ENCODE data around the genes TMEM26 and REEP3.

- PRO-cap: bidirectional peak, plus-strand start at chr10:61453530, minus-strand start at chr10:61453317
Observed at GRCh38 chr10:61452735-61453799, at the start of gene TMEM26. Gene TMEM26 (minus strand): TSS chr10:61453381.

- PRO-cap: no peak
Observed at GRCh38 chr10:61751945-61752764, 89.4 kb downstream of the CABCOCO1 start.

DNA sequence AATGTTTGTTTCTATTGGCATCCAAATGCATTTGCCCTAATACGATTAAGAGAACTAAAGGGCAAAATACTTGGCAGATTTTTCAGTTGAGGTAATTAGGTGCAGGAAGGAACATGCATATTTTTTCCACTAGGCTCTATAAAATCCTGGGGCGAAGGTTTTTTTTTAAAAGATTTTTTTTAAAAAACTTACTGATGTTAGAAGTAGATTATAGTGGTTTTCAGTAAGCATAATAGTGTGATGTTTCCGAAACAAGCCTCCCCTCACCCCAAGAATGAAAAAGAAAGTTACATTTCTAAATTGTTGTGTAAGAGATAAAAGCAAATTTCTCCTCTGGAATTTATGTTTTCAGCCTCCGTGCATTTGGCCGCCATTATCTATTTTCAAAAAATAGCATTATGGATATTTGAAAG lies 92.6 kb downstream of the ARID5B start:
- PRO-cap: no peak

- PRO-cap: bidirectional peak, plus-strand start at chr10:62018869, minus-strand start at chr10:62018589
Observed at GRCh38 chr10:62018091-62019008, 116.9 kb downstream of the ARID5B start.

GRCh38 chr10:62021720-62021973 lies 120.1 kb downstream of the ARID5B start:
- PRO-cap: no peak

GRCh38 chr10:62046485-62047499 lies 145.3 kb downstream of the ARID5B start:
- PRO-cap: bidirectional peak, plus-strand start at chr10:62046725, minus-strand start at chr10:62046581; bidirectional peak, plus-strand start at chr10:62047060, minus-strand start at chr10:62046964

GRCh38 chr10:62048422-62049528 lies 147.3 kb downstream of the ARID5B start:
- PRO-cap: bidirectional peak, plus-strand start at chr10:62048826, minus-strand start at chr10:62048546; bidirectional peak, plus-strand start at chr10:62049359, minus-strand start at chr10:62049230

GRCh38 chr10:62049529-62049808 lies 148.0 kb downstream of the ARID5B start:
- PRO-cap: no peak

DNA sequence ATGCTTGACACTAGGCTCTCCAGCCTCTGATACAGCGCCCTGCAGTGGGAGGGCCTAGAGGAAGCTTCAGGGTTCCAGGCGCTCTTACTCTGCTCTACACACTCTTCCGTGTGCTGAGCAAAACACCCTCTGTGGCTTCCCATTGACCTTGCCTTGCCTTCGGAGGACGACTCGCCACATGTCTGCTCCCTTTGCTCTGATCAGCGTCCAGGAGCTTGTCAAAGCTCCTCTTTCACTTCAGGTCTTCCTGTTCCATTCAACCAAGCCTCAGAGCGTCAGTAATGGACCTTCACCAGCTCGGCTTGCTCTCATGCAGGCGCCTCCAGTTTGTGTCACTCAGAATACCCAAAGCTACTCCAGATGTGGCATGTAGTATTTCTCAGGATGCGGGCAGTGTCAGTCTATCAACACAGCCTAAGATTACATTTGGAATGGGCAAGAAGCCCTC lies 173.9 kb downstream of the ARID5B start:
- PRO-cap: no peak

- PRO-cap: no peak
Observed at GRCh38 chr10:62244856-62245337, 23.7 kb downstream of the RTKN2 start.

DNA sequence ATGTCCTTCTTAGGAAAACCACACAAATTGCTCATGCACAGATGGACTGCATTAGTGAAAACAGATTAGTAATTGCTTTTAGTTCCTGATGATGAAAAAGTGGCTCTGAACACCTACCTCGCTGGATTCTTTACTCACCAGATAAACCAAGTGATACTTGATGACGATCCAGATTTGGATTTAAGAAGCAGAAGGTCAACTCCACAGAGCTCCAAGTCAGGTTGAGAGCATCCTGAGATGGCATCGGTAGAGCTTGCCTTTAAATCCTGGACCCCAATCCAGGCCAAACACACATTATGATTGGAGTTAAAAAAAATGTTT lies 59.2 kb downstream of the ZNF365 start:
- PRO-cap: no peak

GRCh38 chr10:63135063-63135780 lies 2.1 kb downstream of the NRBF2 start:
- PRO-cap: no peak

DNA sequence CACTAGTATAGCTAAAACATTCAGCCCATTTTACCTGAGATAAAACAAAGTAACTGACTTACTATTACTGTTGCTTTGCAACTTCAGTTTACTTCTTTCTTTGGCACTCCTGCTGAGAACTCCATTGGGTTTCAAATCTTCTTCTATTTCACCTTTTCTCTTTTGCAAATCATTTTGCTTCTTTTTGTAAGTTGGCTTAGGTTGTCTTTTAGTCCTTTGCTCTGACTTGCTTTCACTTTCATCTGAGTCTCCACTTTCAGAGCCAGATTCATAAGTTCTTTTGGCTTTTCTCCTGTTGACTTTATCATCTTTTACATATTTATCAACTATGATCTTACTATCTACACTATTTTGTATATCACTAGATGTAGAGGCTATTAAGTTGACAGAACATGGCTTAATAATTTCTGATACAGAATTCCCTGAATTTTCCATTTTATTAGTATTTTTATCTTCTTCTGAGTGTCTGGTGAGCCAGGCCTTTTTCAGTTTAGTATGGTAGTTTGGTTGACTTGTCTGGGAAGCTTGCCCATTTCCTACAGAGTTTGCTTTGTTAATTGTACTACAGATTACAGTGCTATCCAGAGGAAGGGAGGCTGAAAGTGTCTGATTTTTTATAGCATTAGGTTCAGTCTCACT lies 73.5 kb downstream of the NRBF2 start:
- PRO-cap: no peak

GRCh38 chr10:63214637-63216070 lies 82.0 kb downstream of the NRBF2 start:
- PRO-cap: no peak

DNA sequence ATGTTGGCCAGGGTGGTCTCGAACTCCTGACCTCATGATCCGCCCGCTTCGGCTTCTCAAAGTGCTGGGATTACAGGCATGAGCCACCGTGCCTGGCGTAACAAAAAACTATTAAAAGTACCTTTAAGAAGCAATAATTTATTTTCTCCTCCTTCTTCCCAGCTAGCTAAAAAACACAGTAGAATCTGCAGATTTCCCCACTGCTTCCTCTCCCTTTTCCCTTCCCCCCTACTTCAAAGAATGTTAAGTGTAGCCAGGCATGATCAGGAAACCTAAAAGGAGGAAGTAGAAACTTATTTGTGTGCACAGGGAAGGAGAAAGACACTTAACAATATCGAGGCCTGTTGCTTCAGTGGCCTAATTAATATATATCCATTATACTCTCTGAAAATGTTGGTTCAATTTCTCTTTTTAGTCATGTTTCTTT lies 127.7 kb downstream of the NRBF2 start:
- PRO-cap: no peak

- PRO-cap: bidirectional peak, plus-strand start at chr10:63521450, minus-strand start at chr10:63521228; bidirectional peak, plus-strand start at chr10:63521997, minus-strand start at chr10:63522100; unidirectional peak, minus-strand start at chr10:63522290
Observed at GRCh38 chr10:63521310-63522416, at the start of gene REEP3. Gene REEP3 (plus strand): TSS chr10:63521401.

DNA sequence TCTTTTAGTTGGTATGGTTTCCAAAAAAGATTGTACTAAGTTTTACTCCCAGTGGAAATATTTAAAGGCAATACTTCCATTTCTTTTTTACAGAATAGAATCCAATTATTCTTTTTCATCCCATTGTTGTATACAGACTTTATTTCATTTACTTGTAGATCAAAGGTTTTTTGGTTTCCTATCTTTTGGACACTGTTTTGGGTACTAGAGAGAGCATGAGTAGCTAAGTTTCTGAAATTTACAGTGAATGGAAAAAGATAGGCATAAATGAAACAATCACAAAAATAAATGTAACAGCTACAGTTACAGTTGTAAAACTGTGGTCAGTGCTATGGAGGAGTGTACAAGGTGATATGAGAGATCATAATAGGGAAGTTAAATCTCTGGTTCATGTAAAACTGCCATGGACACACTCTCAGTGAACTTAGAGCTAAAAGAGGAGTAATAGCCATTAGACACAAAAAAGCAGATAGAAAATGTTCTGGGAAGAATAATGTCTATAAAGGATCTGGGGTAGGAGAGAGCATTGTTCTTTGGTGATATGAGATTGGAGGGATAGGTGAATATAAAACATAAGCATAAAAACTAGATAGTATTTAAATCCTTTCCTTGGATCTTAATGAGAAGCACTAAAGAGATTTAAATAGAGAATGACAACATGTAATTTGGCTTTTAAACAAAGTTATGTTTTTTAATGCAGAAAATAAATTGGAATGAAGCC lies 1244.2 kb upstream of the LRRTM3 start:
- PRO-cap: no peak

DNA sequence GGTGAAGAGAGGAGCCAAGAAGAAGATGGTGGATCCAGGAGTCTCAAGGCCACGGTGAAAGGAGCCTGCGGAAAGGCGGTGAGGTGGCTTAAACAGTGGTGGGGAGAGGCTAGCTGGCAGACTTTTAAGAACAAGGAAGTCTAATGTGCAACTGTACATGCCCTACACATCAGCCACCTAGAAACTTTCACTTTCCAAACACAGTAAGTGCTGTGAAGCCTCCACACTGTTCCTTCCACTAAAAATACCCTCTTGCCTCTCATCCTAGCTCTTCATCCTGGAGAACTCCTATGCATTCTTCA lies 54.4 kb downstream of the DNAJC12 start:
- PRO-cap: unidirectional peak, minus-strand start at position 100 of the sequence; unidirectional peak, minus-strand start at position 126 of the sequence

DNA sequence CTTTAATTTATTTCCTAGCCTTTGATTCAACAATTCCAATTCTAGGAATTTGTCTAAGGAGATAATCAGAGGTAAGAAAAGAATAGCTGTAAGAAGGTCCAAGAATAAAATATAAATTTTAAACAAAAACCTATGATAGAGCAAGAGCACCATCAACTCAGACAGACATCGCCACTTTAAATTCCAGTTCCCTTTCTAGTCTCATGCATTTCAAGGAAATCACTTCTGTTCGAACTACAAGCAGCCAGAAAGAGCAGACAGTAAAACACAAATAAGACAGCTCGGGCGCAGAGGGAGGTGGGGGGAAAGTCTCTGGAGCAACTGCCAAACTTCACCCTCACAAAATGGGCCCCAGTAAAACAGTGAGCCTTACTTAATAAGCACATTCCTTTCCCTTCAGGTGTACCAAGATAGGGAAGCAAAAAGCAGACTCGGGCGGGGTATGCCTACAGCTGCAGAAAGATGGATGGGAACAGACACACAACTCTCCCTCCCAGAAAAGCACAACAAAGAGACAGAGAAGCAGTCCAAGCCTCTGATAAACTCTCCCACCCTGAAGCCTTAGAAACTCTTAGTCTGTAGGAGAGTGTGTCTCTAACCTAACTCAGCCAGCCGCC lies 9.2 kb downstream of the DNAJC12 start:
- PRO-cap: no peak

DNA sequence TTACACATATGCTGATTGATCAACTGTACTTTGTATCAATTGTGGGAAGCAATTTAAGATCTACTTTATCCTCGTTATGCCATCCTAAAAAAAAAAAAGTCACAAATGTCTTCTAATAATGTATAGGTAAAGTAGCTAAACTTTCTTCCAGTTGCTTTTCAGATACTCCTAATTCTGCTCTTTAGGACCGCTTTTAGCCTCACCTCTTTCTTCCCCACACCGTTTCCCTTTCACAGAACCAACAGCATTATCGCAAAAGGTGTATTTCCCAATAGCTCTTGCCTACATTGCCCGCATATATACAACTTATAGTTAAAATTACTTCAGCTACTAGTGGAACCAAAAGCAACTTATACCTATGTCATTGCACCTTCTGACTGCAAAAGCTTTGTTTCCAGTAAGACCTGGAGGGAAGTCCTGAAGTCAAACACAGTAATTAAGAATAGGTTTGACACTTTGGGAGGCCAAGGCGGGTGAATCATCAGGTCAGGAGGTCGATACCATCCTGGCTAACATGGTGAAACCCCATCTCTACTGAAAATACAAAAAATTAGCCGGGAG lies 14.2 kb downstream of the HERC4 start:
- PRO-cap: no peak